ENCODE measurements around a stretch of chr6.

DNA sequence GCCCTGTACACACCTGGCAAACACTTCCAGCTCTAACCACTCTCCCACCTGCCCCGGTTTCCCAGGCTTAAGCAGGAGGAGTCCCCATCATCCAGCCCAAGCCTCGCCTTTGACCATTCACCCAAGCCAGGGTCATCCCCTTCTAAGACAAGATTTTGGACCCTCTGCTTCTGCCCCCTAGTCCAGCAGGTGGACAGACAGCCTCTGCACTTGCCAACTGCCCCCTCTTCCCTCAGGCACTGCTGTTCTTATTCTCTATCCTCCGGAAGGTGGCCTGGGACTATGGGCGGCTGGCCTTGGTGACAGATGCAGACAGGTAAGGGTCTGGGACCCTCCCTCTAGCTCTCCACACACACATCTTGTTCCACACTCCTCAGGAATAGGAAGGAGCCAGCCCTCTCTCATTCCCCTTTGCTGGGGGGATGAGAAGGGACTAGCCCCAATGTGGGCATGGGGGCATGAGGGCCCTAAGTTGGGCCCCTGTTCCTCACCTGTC lies 7.5 kb downstream of the TMEM63B start:
- RRBS = no CpG with 5 or more reads among the region's 4 CpGs

DNA sequence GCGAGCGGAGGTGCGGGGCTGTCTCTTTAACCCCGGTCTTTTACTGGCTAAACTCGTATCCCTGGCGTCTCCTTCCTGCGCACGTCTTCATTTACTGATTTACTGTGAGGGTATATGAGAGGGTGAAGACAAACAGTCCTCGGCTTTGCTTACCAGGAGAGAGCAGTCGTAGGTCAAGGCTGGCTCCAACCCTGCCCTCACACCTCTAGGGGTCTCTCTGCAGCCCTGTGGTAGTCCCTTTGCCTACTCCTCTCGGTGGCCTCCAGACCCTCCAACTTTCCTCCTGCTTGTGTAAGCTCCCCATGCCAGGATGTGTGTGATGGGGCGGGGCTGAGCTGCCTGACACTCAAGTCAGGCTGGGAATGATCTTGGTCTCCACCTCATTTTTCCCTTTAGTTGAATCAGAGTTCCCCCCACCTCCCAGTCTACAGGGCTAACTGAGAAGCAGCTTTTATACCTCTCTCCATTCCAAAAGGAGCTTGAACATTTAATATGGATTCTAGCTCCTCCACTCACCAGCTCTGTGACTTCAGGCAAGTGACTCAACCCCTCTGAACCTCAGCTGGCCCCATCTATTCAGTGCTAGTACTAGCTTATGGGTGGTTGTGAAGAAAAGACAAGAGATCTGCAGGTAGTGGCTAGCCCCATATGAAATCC lies 785 bp downstream of the SLC29A1 start:
- RRBS = no CpG with 5 or more reads among the region's 12 CpGs

DNA sequence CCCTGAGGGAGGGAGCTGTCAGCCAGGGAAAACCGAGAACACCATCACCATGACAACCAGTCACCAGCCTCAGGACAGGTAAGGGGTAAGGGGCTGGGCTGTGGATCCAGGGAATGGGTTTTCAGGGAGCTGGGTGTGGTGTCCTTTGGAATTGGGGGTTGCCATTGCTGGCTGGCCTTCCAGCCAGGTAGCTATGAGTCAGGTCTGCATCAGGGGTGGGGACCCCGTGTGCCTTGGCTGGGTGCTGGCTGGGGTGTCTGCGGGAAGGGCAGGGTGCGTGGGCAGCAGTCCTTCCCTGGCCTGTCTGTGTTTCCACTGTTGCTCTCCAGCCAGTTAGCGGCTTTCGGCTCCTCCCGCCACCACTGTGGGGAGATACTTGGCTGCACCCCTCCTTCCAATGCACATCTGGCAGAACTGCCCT lies 3.9 kb downstream of the SLC29A1 start:
- RRBS = no CpG with 5 or more reads among the region's 7 CpGs

GRCh38 chr6:44229173-44230002 lies 6.0 kb downstream of the SLC29A1 start:
- RRBS = no CpG with 5 or more reads among the region's 16 CpGs

DNA sequence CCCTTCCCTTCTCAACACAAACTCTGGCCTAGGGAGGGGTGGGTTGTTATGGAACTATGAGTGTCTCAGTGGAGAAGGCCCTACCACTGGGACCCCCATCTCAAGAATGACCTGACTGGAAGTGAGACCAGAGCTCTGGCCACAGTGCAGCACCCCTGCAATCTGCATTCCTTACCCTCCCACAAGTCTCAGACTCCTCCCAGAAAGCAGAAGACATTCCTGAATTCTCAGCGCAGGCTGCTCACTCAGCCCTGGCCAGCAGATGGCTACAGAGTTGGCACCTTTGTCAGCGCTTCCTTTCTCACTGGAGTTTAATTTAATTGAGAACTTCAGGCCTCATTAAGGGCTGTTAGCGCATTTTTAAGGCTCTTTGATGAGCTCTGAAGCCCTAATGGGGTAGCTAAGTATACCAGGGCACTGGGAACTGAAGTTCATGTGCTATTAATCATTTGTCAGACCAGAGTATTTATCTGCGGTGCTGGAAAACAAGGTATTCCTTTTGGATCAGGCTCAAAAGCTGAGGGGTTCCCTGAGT lies 11.3 kb downstream of the SLC29A1 start:
- RRBS = no CpG with 5 or more reads among the region's 4 CpGs

GRCh38 chr6:44253772-44254251 lies 3.5 kb downstream of the SLC35B2 start:
- RRBS = no CpG with 5 or more reads among the region's 1 CpG

GRCh38 chr6:44256262-44256840 lies 977 bp downstream of the SLC35B2 start:
- RRBS = 4% methylated on average over 5 of the region's 16 CpGs

- RRBS = no CpG with 5 or more reads among the region's 6 CpGs
Measured at GRCh38 chr6:44258686-44259483, 1.6 kb upstream of the SLC35B2 start.

- RRBS = no CpG with 5 or more reads among the region's 14 CpGs
Measured at GRCh38 chr6:44386313-44387273, 913 bp upstream of the CDC5L start.

- RRBS = no CpG with 5 or more reads among the region's 10 CpGs
Measured at GRCh38 chr6:44555104-44555586, 167.6 kb downstream of the CDC5L start.

- RRBS = no CpG with 5 or more reads among the region's 1 CpG
Measured at GRCh38 chr6:44925454-44925927, 402.6 kb upstream of the RUNX2 start.

DNA sequence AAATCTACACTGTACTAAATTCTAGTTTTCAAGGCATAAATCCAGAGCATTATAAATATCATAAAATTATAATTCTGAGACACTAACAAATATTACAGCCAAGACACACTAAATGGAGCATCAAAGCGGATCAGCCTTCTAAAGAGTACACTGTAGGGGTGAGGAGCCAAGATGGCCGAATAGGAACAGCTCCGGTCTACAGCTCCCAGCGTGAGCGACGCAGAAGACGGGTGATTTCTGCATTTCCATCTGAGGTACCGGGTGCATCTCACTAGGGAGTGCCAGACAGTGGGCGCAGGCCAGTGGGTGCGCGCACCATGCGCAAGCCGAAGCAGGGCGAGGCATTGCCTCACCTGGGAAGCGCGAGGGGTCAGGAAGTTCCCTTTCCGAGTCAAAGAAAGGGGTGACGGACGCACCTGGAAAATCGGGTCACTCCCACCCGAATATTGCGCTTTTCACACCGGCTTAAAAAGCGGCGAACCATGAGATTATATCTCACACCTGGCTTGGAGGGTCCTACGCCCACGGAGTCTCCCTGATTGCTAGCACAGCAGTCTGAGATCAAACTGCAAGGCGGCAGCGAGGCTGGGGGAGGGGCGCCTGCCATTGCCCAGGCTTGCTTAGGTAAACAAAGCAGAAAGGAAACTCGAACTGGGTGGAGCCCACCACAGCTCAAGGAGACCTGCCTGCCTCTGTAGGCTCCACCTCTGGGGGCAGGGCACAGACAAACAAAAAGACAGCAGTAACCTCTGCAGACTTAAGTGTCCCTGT lies 265.7 kb upstream of the RUNX2 start:
- RRBS = no CpG with 5 or more reads among the region's 31 CpGs

- RRBS = no CpG with 5 or more reads among the region's 3 CpGs
Measured at GRCh38 chr6:45437200-45437644, 59.5 kb upstream of the SUPT3H start.

DNA sequence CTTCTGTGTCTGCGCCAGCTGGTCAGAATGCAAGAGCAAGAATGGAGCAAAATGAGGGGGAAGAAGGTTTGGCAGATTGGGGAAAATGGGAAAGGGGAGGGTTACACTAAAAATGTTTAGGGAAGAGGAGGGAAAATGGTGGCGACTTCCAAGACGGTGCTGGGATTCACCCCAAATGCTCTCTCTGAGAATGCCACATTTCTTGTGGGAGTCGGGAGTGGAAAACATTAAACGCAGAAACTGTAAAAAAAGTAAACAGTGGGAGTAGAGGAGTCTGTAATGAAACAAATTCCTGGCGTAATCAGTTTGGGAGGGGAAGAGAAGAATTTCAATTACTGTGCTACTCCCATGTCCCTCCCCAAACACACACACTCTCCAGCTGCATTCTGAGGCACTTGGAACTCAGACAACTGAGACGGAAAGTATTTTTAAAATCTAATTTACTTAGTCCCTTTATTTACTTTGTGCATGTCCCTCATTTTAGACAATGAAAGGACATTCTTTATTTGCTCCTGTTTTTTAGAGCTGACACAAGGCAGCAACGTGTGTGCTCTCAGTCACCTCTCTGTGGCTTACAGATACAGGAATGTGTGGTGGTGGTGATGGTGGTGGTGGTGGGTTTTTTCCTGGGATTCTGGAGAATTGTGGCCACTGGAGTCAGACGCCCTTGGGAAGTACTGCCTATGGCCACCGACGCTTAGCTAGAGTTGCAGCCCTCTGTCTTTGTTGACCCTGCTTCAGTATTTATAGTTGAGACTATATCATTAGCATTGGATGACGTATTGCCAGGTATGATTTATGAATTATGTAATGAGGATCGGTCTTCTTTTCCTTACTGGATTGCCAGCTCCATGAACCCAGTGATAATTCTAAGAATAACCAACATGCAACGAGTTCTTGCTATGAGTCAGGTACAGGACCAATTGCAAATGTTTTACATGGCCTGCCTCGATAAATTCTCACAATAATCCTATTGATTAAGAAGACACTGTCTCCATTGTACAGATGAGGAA lies 63.8 kb downstream of the CLIC5 start:
- RRBS = no CpG with 5 or more reads among the region's 15 CpGs

- RRBS = no CpG with 5 or more reads among the region's 5 CpGs
Measured at GRCh38 chr6:46054405-46054905, 38.8 kb upstream of the CLIC5 start.

DNA sequence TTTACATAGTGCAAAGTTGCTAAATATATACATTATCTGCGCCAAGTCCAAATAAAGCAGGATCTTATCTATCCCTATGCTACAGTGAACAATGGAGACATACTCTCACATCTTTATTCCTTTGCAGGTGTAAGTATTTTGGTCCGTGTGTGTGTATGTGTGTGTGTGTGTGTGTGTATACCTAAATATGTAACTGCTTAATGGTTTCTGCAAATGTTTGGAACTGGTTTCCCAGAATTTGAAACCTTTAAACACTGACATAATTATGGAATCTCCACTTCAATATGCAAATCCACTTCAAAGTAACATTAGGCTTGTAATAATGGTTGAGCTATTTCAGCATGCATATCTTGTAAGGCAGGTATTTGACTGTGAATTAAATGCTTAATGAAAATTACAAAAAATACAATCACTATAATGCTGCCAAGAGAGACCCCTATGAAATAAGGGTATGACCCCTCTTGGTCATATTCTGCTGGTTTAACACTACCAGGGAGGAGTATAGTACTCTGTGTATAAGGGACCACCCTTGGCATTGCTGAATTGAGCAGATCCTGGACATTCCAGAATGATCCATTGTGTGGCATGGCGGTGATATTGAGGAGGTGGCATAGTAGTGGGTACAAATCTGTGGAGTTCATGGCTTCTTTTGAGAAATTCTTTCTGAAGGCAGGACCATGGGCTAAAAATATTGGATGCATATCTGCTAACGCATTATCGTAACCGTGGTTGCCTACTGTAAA lies 9.6 kb downstream of the ENPP5 start:
- RRBS = no CpG with 5 or more reads among the region's 6 CpGs

DNA sequence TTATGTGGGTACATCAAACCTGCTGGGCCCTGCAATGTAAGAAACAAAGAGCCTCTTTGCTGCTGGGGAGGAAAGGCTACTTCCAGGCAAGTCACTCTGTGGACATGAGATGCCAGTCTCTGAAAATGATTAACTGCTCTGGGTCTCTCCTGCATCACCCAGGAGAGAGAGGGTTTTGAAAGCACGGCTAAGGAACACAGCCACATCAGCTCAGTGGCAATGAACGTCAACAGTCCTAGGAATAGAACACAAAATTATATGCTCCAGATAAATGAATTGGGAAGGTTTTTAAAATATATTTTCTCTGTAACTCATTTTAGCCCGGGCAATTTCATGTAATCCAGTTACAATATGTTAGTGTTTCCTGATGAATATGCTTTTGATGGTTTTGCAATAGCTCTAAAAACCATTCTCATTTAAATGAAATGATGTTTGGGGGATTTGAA lies 112.0 kb downstream of the RCAN2 start:
- RRBS = no CpG with 5 or more reads among the region's 3 CpGs

DNA sequence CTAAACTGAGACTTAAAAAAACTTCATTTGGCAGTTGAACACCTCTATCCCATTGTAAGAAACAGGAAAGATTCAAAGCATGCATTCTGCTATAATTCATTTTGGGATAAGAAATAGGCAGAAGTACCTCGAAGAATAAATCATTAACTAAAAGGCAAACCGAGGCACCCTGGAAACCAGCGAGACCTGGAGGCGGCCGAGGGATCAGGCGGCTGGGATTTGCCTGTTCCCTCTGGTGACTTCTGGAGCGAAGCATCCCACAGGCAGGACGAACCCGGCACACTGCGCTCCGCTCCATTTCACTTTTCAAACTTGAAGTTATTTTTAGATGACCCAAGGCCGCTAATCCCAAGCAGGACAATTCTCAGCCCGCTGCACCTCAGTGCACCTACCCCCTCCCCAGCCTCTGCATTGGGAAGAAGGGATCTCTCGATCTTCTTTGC lies 920 bp downstream of the RCAN2 start:
- RRBS = no CpG with 5 or more reads among the region's 14 CpGs

DNA sequence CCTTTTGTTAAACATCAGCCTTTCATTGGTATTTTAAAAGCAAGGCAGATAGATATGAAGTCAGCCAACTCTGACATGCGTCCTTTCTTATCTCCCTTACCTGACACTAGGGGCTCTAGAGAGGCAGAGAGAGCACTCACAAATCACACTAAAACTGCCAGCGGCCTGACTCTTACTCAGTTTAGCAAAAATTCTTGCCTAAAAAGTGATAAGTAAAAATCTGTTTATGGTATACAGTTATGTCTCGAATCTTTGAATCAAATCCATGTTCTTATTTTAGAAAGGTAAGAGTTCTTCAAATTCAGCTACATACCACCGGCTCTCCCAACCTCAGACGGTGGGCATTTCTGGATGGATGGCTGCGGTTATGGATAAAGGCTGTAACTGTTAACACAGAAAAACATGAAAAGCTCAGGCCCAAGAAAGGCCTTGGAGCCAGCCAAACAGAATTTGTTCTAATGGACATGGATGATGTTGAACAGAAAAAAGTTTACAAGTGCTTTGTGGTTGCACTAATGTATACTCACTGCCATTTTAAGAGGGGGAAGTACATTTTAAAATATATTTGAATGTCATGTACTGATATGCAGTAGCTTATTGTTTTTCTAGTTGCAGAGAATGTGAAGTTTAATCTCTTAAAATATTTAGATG lies 10.2 kb upstream of the TDRD6 start:
- RRBS = no CpG with 5 or more reads among the region's 6 CpGs

Measured in aortic smooth muscle cell (primary cell).